ENCODE measurements around a stretch of chr6.

GRCh38 chr6:166383050-166384233, 702 bp upstream of the MPC1 start:
- PRO-cap = bidirectional peak, plus-strand start at chr6:166383178, minus-strand start at chr6:166382937

- PRO-cap = no peak
These were observed 21.1 kb downstream of the RAMACL start for GRCh38 chr6:166565287-166565929.

DNA sequence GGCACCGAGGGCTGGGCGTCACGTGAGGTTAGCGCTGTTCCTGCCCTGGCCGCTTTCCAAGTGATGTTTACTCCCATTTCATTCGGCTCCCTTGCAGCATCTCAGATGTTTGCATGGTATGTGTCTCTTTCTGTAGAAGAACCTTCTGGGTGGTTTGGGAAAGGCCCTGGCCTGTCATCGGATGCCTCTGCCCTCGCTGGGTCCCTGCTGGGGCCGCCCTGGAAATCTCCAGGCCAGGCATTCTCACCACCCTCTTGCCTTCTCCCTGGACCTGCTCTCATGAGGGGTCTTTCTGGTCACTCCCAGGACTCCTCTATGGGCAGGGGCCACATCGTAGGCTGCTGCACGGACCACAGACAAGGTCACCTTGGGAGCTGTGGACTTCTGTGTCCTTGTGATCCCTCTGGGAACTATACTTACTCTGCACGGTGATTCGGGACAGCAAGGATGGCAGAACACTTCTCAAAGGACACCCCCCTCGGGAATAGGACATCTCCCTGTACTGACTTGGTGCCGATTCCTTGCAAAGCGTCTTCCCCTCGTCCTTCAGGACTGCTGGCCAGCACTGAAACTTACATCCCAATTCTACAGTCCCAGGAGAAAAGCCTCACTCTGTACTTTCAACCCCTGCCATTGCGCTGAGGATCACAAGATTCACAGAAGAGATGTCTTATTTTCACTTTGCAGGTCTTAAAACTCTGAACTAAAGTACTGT, 17.0 kb downstream of the RAMACL start:
- PRO-cap = no peak

GRCh38 chr6:166588574-166589134, 2.2 kb upstream of the RAMACL start:
- PRO-cap = no peak

DNA sequence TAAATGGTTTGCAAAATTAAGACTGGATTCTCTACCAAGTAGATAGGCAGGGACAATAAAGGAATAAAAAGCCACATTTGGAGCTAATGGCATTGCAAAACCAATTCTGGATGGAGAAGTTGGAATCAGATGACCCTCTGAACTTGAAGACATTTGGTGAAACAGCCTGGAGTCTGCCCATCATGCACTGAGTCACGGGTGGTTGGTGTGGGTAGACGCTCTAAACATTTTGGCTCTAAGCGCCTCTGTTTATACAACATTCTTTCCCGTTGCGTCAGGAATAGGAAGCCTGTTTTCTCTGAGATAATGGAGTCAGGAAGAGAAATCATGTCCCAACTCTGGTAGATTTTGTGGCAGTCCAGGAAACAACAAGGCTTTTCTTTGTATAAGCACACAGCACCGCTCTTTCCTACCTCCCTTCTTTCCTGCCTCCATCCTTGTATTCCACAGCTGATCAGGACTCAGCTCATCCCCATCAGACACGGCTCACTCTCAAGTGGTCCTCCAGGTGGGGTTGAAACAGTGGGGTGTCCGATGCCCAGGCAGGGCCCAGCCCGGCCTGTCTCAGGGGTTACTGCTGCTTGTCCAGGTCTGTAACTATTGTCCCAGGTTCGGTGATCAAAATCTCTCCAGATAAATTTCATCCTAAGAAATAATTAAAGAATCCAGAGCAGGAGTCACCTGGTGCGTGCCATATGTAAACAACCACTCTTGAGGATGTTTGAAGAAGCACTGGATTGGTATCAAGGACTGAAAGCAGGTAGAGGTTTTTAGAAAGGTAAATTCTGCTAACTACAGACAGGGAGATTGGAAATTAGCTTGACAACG, 12.1 kb upstream of the RAMACL start:
- PRO-cap = no peak

DNA sequence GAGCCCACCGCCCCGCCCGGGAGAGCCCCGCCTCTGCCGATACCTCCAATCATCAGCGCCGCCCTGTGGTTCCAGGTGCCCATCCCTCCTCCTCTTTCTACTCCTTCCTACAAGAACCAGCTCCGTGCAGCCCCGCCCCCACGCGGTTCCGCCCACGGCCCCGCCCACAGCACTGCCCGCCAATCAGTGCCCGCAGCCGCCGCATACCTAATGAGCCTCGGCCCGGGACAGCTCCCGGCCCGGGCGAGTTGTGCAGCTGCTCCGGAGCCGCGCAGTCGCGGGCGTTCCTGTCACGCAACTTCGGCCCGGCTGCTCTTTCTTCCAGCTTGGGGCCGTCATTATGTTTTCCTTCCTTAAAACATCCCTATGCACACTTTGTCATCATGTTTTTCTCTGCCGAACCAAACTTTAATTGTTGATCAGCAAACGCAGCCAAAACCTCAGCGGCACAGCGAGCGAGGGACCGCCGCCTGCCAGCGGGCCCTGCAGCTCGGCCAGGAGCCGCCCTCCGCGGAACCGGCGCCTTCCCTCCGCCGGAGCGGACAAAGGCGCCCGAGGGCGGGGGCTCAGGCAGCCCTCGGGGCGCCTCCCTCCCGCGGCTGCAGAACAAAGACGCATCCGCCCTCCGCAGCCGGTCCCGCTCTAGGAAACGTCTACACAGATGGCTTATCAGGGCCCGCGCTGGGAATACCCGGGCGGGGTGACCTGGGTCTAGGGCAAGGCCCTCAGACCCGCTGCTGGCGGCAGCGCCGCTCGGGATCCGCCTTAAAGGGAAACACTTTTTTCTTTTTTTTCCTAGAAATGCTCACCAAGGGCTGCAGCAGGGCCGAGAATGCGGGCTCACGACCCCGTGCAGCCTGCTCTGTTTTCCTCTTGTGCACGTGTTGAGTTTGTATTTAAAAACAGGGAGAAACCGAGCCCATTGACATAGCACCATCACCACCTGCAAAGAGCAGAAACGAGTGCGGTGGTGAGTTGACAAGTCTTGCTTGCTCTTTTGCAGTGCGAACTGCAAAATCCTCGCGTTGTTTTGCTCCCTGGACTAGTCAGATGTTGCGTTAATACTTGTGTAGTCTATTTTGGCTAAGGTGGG, 724 bp upstream of the RPS6KA2 start:
- PRO-cap = bidirectional peak, plus-strand start at position 246 of the sequence, minus-strand start at position 87 of the sequence

GRCh38 chr6:166949788-166950615, 6.3 kb downstream of the RNASET2 start:
- PRO-cap = unidirectional peak, plus-strand start at chr6:166950169; bidirectional peak, plus-strand start at chr6:166950470, minus-strand start at chr6:166950415

DNA sequence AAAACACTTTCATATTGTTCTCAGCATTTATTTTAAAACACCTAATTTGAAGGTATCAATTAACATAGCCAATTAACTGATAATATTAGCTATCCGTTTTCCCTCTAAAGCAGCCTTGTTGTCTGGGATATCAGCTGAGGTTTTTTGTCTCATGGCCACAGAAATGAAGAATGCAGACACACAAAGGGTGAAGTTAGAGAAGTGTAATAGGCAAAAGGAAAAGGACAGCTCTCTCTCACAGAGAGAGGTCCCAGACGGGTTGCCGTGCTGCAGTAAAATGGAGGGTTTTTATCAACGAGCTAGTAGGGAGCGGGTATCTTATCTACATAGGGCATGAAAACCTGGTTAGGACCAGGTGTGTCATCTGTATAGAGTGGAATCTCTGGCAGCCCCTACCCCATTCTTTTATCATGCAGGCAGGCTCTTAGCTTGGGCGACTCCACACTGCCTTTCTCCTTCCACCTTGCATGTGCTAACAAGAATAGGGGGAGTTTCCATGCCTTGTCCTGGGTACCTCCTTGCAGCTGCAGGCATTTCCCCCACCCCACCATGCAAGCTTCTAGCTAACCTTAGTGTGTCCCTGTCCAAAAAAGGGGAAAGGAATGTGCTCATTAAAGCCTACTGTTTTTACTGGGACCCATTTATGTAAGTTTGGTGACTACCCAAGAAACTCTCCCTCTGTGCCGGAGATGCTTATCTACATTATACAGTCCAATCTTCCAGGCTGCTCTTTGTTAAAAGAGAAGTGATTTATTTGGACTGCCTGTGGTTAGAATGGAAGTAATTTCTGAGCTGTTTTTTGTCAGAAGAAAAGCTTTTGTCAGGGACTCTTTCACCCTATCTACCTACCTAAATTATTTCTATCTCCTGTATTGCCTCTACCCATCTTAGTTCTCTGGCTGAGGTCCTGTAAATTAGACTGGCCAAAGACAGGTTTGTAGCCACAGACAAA, 10.6 kb upstream of the CEP43 start:
- PRO-cap = no peak

DNA sequence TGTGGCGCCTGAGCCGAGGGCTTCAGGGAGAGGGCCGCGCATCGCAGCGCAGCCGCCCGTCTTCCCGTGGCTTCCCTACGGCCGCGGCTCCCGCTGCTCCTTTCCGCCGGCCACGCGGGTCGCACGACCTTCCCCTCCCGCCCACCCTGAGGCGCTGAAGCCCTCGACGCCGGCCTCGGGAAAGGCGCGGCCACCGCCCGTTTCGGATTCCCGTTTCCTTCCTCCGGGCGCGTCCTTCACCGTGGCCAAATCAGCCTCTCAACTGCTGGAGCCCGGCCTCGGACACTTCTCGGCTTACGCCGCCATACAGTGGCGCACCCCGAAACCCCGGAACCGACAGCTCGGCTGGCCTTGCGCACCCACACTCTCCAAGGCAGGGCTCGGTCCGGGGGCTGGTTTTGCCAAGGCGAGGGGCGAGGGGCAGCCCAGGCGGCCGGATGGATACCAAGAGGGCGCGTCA, 1.1 kb upstream of the CEP43 start:
- PRO-cap = no peak

- PRO-cap = no peak
These were observed 31.1 kb downstream of the CEP43 start for GRCh38 chr6:167030377-167030674.

- PRO-cap = no peak
These were observed 28.5 kb upstream of the CCR6 start for GRCh38 chr6:167094383-167094845.

DNA sequence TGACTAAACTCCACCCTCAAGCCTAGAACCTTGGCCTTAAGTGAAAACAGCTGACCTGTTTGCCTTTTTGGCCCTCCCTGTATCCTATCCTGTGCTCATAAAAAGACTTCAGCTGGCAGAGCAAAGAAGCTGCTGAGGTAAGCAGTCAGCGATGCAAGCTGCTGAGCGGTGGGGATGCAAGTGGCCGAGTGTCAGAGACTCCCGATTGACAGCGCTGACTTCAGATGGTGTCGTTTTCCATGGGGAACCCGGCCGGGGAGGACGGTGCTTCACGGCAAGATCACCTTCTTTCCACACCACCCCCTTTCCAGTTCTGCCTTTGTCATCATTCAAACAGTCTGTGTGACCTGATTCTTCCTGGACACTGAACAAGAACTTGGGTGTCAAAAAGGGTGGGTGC, 53.0 kb upstream of the UNC93A start:
- PRO-cap = no peak

GRCh38 chr6:167241682-167242346, 49.3 kb upstream of the UNC93A start:
- PRO-cap = no peak

GRCh38 chr6:167670807-167671303, 155.9 kb upstream of the AFDN start:
- PRO-cap = no peak

DNA sequence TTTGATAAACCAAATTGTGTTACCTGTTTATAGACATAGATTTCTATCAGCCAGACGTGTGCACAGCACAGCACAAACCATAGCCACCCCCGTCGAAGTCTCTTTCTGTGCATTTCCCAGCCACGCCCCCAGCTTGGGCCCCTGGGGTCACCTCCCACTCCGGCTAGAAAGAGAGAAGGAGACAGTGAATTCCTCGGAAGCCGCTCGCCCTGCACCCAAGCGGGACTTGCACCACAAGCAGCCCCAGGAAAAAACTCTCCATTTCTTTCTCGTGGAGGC, 148.7 kb upstream of the AFDN start:
- PRO-cap = no peak

DNA sequence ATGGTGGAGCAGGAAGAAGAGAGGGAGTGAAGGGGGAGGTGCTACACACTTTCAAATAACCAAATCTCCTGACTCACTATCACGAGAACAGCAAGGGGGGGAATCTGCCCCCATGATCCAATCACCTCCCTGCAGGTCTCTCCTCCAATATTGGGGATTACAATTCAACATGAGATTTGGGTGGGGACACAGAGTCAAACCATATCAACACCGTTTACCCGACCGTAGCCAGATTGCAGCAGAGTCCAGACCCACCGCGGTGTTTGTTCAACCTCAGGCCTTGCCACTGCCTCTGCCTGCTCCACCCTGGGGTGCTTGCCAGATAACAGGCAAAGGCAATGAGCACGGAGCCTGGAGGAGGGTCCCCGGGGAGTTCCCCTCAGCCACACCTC, 142.2 kb upstream of the AFDN start:
- PRO-cap = no peak

DNA sequence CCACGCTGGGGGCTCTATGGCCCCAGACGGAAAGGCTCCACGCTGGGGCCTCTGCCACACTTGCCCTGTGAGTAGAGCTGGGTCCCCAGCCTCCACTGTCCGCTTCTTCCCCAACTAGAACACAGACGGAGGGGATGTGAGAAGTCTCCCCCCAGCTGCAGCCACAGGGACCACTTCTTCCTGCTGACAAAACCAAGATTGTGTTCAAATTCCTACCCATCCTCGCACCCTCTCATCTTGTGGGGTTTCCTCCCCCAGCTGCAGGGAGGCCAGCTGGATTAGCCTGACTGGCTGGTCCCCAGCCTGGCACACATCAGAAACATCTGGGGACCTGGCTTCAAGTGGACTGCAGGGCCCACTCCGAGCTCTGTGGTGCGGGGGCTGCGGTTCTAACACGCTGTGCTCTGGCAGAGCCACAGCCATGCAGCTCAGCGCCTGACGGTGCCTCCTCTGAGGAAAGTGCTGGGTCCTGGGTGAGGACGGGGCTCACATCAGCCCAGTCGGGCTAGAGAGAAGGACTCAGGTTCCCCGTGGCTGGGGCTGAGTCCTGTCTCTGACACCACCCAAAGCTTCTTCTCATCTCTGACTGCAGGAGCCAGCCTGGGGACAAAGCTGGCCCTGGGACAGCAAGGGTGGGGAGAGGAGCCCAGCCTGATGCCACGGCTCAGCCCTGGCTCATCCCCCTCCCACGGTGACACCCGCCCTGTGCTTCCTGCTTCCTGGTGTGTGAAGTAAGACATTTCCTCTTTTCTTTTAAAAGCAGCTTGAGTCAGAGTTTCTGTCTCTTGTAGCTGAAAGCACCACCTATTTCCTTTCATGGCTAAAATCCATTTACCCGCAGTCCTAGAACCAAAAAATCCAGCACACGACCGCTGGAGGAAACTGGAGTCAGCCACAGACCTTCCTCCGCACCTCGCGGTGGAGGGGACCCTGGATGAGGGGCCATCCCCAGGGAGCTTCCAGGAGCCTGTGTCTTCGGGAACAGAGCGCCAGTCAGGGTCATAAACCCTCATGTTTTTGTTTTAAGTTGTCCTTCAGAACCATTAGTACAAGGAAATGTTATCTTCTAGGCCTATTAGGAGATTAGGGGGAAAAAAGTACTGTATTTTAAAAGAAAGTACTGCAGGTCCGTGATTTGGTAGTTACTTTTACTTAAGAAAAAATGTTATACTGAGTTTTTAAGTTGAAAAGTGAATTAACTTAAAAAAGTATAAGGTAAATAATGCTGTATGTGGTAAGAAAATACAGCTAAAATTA, 127.4 kb upstream of the AFDN start:
- PRO-cap = bidirectional peak, plus-strand start at position 781 of the sequence, minus-strand start at position 728 of the sequence

DNA sequence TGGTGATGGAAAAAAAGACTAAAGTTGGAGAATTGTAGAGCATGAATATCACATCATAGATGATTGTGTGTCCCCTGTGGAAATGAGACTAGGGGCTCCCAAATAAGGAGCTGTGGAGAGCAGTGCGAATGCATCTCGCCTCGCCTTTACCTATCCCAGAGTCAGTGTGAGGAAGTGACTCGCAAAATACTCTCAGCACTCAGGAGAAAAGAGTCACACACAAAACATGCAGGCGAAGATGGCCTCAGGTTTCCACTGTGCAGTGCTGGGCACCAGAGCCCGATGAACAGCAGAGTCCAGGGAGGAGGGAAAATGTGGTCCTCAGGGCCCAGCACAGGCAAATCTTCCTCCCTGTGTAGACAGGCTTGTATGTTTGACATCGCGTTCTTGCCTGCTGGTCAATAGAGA, 126.5 kb upstream of the AFDN start:
- PRO-cap = no peak

- PRO-cap = no peak
These were observed 115.1 kb upstream of the AFDN start for GRCh38 chr6:167711530-167712114.

- PRO-cap = no peak
These were observed 92.8 kb upstream of the AFDN start for GRCh38 chr6:167733527-167734636.